Skeletal muscle satellite cell (primary cell): Measurements from ENCODE around the genes COLEC11 and RSAD2.

DNA sequence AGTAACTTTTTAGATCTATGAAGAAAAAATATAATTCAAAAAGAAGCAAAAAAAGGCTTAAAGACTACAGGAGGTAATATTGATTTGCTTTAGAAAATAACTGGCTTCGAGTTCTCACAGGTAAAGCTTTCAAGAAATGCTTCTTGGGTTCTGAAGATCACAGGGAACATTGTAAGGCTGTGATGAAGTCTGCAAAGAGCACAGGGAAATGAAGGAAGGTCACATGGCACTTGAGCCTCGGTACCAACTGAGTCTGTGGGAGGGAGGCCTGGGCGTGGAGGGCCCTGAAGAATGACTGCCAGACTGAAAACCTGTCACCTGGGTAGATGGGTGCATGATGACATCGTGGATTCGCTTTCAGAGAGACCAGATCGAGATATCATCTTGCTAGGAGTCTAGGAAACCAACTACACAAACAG lies 155.2 kb downstream of the EIPR1 start:
- CAGE, long polyA plus RNA: no peak

- CAGE, long polyA plus RNA: no peak
Measured at GRCh38 chr2:3419985-3420228, 40.4 kb downstream of the TRAPPC12 start.

GRCh38 chr2:3563479-3564111 lies 5.5 kb upstream of the RNASEH1 start:
- CAGE, long polyA plus RNA: no peak

DNA sequence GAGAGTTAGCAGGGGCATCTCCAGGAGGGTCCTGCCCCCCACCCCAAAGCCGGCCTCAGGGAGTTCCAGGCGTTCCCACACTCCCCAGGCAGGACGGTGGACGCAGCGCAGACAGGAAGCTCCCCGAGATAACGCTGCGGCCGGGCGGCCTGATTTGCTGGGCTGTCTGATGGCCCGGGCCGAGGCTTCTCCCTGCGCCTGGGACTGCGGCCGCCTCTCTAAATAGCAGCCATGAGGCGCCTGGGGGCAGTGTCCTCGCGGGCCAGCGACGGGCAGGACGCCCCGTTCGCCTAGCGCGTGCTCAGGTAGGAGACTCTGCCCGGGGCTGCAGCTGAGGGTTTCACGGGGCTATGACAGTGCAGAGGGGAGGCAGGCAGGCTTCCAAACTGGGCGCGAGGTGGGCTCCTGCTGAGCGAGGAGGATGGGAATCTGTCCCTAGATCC lies at the start of gene COLEC11:
TSS of gene COLEC11 (plus strand) at position 249 of the 443 bp plus-strand sequence.
- CAGE, long polyA plus RNA: no peak

- CAGE, long polyA plus RNA: no peak
Measured at GRCh38 chr2:3704038-3704516, 702 bp downstream of the DCDC2C start.

GRCh38 chr2:5520326-5521054 lies 171.7 kb upstream of the SOX11 start:
- CAGE, long polyA plus RNA: no peak

GRCh38 chr2:5673471-5674306 lies 18.5 kb upstream of the SOX11 start:
- CAGE, long polyA plus RNA: no peak

GRCh38 chr2:5694438-5694666 lies 2.2 kb downstream of the SOX11 start:
- CAGE, long polyA plus RNA: no peak

- CAGE, long polyA plus RNA: no peak
Measured at GRCh38 chr2:5926973-5927212, 234.7 kb downstream of the SOX11 start.

DNA sequence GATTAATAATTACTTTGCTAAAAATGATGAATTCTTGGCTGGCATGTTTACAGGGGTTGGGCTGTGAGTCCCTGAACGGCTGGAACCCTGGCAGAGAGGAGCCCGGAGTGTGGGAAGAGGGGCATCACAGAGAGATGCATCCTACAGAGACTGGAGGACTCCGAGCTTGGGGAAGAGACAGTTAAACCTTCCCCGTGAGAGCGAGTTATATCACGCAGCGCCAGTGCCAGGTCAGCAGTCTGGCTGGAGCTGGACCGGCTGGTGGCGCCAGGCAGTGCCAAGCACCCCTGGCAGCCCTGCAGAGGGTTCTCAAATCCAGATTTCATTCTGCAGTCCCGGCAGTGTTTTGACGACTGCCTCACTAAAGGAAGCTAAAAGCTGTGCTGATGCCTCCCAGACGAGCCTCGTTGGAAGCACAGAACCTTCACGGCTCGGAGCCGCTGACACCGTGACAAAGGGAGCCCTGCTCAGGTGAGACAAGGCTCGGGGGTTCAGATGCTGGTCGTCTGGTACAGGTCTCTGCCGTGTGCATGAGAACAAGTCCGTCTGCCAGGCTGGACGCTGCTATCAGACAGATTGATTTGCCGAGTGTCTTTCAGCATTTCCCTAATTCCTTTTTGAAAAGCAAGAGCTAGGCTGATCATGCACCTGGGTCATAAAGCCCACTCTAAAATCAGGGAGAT lies 240.4 kb downstream of the SOX11 start:
- CAGE, long polyA plus RNA: no peak

GRCh38 chr2:6877278-6878176 lies at the start of gene RSAD2:
Gene RSAD2, plus strand, starts transcription at chr2:6877777.
- CAGE, long polyA plus RNA: no peak

DNA sequence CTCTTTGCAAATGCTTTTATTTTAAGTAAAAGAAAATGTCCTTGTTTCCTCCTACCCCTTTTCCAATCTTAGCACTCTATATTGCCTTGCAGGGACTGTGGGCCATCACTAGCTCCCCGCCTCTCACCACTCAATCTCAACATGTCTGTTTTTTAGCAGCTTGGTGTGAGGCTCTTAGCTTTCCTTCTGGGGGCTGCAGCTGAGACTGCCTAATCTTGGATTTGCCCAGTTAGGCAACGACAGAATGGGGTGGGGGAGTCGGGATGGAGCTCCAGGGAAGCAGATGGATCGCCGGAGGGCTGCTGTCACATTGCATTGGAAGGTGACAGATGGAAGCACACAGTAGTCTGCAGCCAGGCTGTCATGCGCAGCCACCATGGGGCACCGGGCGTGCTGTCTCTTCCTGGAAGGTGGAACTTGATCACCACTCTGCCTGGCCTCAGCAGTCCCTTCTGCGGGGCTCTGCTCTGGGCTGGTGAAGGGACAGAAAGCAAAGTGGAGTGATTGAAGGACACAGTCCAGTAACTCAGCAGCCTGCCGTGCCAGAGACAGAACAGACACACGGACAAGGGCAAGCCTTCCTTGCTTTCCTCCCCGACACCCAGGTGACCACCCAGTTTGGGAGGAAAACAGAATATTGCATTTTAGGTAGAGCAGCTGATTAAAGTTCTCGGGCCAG lies 40.7 kb downstream of the RNF144A start:
- CAGE, long polyA plus RNA: no peak

DNA sequence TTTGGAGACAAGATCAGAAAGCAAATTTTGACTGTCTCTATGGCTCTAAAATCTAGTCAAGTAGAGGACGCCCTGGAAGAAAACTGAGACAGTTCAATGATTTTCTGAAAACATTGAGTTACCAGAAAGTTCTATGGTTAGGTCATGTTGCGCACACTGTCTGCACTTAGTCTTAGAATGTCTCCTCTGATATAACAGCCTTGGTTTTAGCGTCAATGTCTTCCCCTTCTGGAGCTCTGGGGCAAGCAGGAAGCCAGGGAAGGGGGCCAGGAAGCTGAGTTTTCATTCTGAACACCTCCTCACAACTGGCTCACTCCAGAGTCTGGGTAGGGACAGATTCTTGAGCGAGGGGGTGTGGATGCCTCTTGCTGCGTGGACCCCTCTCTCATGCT lies 99.5 kb downstream of the RNF144A start:
- CAGE, long polyA plus RNA: no peak

- CAGE, long polyA plus RNA: no peak
Measured at GRCh38 chr2:7022428-7023025, 105.3 kb downstream of the RNF144A start.

- CAGE, long polyA plus RNA: no peak
Measured at GRCh38 chr2:7031338-7032046, 114.3 kb downstream of the RNF144A start.

DNA sequence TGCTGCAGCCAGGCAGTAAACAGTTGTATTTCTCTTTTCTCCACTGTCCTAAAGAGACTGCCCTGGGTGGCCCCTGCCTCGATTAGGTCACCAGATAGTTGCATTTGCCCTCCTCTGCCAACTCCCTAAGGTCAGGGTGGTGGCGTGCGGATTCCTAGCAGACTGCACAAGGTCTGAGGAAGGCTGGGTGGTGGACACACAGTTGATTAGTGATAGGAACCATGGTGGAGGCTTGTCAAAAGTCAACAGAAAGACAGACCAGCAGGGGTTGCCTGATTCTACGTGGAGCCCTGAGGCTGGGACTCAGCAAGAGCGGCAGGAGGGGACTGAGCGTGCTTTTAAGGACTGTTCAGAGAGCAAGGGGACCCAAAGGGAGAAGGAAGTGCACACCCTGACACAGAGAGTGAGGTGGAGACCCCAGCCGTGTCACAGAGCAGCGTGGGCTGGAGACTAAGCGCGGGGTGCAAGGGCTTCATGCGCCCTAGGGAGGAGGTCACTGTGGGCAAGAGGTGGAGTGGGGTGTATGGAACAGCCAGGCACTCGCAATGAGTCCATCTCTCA lies 513.2 kb downstream of the RNF144A start:
- CAGE, long polyA plus RNA: no peak

GRCh38 chr2:7450774-7451262 lies 533.6 kb downstream of the RNF144A start:
- CAGE, long polyA plus RNA: no peak

GRCh38 chr2:7567504-7568052 lies 650.4 kb downstream of the RNF144A start:
- CAGE, long polyA plus RNA: no peak

DNA sequence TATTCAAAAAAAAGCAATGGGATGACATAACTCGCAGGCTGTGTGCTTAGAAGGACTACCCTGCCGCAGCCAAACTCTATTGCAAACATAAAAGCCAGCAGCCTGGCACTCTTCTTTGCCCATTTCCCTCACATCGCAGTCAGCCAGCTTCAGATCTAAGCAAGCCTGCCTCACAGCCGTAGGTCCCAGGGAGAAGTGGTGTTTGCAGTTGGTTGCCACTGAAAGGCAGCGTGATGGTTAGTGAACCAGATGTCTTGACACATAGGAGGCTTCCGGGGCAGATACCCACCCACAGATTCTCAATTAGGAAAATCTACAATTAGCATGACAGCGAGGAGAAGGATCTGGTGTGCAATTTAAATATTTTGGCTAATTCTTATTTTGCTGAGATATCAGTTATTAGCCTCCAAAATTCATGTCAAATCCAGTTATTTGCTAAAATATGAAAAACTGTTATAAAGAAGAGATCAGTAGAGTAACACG lies 655.3 kb downstream of the RNF144A start:
- CAGE, long polyA plus RNA: no peak

GRCh38 chr2:8120928-8121605 lies 560.8 kb upstream of the ID2 start:
- CAGE, long polyA plus RNA: no peak